SP-49 (cell line): ENCODE measurements around the genes RHCE and CNKSR1.

DNA sequence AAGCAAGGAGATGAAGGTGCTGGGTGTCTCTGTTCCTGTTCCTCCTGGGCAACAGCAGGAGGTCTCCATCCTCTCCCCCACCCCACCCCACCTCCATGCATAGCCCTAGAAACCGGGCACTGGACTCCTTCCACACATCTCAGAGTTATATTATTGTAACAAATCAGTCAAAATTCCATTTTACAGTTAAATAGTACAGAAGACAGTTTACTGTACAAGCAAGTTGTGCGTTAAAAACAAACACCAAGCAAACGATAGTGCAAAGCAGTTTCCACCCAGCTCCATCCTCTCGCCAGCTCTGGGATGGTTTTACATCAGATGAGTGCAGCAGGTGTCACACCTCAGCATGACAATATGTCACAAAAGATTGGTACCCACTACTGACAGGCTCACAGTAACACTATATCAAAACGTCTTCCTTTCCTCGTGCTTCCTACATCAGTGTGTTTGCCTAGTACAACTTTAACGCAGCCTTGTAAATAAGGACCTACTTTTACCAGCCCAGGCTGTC is 30.6 kb downstream of the RUNX3 start:
- PRO-cap, result no peak

DNA sequence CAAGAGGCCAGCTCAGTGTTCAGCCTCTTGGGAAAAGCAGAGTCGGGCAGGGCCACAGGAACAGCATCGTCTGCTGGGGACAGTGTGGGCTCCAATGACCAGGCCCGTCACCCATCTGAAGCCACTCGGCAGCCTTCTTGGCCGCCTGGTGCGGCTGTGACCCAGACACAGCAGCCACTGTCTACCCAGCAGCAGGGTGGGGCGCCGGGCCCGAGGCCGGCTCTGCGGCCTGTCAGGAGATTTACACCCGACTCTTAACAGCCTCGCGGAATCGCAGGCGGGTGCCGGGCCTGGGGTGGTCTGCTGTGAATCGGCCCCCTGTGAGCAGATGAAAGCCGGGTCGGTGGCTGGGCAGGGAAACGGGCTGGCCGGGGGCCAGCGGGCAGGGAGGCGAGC is 15.9 kb downstream of the RUNX3 start:
- PRO-cap, result no peak

DNA sequence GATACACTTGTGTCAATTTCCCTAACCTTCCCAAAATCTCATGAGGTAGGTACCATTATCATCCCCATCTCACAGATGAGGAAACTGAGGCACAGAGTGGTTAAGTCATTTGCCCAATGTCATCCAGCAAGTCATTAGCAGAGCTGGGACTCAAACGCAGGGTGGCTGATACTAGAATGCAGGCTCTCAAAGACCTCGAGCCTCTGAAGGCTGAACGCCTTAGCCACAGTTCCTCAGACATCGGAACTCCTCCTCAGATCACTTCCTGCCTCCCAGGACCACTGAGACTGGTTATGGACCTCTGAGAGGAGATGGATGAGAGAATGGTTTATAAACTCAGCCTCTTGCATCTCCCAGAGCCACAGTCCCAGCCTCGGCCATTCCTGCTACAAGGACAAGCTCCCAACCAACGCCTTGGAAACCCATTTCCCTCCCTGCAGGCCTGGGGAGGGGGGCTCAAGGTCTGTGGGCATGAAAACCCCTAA is 4.6 kb downstream of the RUNX3 start:
- PRO-cap, result no peak

- PRO-cap, result no peak
Observed at GRCh38 chr1:24927372-24928438, 2.4 kb downstream of the RUNX3 start.

DNA sequence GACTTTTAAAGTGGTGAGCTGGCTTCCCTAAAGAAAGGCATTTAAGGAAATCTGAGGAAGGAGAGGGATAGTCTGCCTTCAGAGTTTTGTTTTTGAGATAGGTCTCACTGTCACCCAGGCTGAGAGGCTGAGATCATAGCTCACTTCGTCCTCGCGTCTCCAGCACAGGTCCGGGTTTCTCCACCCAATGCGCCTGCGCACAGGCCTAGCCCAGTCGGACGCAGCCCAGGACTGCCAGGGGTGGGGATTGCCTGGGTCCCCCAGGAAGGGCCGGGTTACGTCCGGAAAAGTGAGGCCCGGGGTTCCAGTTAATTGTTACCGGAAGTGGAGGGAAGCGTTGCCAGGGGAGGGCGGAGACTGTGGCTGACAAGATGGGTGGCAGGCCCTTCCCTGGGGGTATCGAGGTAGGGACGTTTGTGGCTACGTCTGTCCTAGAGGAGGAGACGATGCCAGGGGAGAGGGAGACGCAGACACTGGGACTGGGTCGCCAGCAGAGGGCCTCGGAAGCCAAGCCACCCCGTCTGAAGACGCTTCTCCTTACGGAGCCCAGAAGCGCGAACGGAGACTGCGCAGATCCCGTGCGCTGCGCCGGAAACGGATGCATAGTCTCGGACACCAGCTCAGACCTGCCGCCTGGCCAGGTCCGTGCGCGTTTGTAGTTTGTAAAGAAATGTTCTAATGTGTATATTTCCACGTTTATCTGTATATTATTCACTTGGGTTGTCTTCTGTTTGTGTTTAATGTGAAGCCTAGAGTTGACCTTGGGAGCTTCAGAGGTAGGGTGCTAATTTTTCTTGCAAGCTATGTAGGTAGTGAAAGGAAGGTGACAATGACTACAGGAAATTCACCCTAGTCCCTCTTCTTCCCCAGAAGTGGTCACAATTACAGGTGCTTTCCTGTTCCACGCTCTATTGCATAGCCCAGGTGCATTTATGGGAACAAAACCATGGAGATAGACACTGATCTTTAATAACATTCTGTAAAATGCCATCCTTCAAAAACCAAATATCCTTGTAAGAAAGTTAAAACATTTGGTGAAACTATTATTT is 7.4 kb downstream of the RSRP1 start:
- PRO-cap, result no peak

- PRO-cap, result no peak
Observed at GRCh38 chr1:25245241-25245591, 2.0 kb downstream of the RSRP1 start.

DNA sequence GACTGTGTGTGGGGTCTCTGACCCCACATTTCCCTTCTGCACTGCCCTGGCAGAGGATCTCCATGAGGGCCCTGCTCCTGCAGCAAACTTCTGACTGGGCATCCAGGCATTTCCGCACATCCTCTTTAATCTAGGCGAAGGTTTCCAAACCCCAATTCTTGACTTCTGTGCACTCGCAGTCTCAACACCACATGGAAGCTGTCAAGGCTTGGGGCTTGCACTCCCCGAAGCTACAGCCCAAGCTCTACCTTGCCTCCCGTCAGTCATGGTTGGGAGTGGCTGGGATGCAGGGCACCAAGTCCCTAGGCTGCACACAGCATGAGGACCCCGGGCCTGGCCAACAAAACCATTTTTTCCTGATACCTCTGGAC is 8.1 kb upstream of the RHD start:
- PRO-cap, result no peak

DNA sequence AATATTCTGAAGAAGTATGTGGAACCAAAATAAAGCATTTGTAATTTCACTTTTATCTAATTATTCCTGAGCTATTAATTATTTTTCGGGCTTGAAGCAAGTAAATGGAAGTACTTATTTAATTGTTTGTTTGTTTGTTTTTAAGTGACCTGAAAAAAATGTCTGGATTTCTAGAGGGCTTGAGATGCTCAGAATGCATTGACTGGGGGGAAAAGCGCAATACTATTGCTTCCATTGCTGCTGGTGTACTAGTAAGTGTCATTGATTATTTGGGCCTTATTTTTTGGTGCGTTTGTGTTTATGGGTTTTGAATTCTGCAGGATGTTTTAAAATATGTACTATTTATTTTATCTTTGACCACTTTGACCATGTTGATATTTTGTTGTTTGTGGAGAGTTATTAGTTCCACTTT is 2.2 kb downstream of the TMEM50A start:
- PRO-cap, result no peak

- PRO-cap, result no peak
Observed at GRCh38 chr1:25420628-25421067, at the start of gene RHCE. TSS of gene RHCE (minus strand) at chr1:25420825.

GRCh38 chr1:25431652-25431887 is 873 bp downstream of the MACO1 start:
- PRO-cap, result no peak

DNA sequence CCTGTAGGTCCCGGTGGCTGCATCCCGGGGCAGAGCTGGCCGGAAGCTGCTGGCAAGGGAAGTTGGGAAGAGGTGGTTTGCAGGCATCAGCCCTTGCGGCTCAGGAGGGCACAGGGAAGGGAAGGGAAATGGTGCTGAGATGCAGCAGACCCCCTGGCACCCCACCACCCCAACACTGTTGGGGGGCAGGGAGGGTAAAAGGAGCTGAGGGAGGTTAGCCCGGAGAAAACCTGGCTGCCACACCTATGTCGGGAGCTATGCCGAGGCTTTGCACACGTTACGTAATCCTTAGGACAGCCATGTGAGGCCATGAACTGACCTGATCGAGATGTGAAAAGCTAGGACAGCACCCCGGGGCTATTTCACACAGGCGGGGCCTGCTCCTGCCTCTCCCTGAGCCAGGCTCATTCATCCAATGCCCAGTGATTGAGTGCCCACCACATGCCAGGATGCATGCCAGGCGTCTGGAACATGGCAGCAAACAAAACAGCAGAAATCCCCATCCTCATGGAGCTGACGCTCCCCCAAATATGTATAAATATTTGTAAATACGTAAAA is 30.1 kb downstream of the LDLRAP1 start:
- PRO-cap, result no peak

- PRO-cap, result no peak
Observed at GRCh38 chr1:25617737-25618543, 1.3 kb downstream of the MAN1C1 start.

DNA sequence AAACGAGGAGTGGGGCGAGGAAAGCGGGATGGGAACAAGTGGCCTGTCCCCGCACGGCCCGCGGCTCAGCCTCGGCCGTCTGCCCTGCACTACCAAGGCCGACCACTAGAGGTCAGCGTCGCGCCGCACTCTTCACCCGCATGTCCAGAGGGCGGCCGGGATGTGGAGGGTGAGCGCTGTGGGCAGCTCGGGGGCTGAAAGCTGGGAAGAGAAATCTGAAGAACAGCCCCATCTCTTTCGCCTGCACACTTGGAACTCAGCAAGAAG is 10.0 kb downstream of the SLC30A2 start:
- PRO-cap, result no peak

GRCh38 chr1:26070229-26071116 is 3.0 kb upstream of the TRIM63 start:
- PRO-cap, result no peak

DNA sequence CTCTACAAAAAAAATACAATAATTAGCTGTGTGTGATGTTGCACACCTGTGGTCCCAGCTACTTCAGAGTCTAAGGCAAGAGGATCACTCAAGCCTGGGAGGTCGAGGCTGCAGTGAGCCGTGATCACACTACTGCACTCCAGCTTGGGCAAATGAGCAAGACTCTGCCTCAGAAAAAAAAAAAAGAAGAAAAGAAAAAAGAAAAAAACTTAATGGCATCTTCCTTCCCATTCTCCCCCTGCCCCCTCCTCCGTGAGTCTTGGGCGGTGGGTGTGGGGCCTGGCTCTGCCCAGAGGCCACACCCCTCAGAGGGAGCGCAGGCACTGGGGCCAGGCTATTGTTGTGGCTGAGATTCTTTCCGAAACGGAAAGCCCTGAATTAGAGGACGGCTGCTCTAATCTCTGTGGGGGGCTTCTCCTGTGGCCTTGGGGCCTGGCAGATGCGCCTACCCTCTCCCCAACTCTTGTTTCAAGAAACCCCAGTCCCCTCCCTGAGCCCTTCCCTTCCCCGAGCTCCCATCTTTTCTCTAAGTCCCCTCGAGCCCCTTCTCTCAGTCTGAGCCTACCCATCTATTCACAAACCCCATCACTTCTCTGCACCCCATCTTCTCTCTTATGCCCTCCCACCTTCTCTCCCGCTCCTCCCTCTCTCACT is 4.1 kb upstream of the FAM110D start:
- PRO-cap, result no peak

DNA sequence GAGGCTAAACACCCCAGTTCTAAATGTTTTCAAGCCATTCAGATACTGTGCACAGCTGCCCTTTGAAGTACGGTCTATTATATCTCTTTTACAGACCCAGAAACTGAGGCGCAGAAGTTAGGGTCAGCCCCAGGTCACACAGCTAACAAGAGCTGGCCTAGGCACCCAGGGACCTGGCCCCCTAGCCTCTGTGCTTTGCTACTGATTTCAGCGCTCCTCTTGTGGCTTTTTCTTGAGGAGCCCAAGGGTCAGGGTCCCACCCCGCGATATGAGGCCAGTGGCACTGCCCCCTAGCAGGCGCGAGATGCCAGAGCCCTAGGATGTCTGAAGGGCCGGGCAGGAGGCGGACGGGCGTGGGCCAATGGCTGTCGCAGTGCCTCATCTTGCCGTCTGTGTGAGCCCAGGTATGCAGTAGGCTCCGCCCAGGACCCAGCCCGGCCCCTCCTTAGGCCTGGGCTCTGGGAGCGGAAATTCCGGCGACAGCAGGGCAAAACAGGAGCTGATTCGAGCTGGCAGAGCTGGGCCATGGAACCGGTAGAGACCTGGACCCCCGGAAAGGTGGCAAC is at the start of gene CNKSR1:
CNKSR1 (plus strand) TSS at position 469 of the 566 bp plus-strand sequence.
- PRO-cap, result no peak

GRCh38 chr1:26255613-26255941 is 21.6 kb downstream of the CEP85 start:
- PRO-cap, result no peak

DNA sequence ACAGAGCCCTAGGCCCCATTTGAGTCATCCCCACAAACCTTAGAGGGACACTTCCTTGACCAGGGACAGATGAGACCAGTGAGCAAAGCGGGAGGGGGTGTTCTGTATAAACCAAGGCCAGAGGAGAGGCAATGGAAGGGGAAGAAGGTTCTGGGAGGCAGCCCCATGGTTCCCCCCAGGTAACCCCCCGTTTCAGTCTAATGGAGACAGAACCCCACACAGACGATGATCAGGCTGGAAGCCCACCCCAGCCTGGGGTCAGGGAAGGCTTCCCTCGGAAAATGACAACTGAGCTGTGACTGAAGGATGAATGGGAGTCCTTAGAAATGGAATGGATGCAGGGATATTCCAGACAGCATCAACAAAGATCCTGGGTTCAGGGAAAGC is 3.1 kb downstream of the SH3BGRL3 start:
- PRO-cap, result no peak

GRCh38 chr1:26432490-26433249 is 549 bp downstream of the DHDDS start:
- PRO-cap, result no peak

DNA sequence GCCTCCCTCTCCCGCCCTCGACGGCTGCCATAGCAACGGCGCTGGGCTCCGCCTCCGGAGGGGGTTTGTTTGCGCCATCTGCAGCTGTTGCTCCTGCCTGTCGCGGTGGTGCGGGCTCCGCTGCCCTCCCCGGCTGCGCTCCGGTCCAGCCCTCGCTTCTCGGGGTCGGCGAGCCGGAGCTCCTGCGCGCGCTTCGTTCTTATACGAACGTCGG is 806 bp downstream of the HMGN2 start:
- PRO-cap, result no peak